Measurements from ENCODE around the genes ZNF845, ZNF813 and TFPT.

- PRO-cap = no peak
- RRBS = no CpG with 5 or more reads among the region's 20 CpGs
These were observed 18.4 kb downstream of the ZNF816 start for GRCh38 chr19:52944141-52944885.

GRCh38 chr19:53037050-53038211, 7.1 kb upstream of the ERVV-2 start:
- PRO-cap = no peak
- RRBS = no CpG with 5 or more reads among the region's 57 CpGs

- PRO-cap = no peak
- RRBS = no CpG with 5 or more reads among the region's 2 CpGs
These were observed 1.6 kb downstream of the ZNF160 start for GRCh38 chr19:53101579-53102001.

- PRO-cap = no peak
- RRBS = no CpG with 5 or more reads among the region's 5 CpGs
These were observed 9.3 kb downstream of the ZNF415 start for GRCh38 chr19:53123483-53123781.

DNA sequence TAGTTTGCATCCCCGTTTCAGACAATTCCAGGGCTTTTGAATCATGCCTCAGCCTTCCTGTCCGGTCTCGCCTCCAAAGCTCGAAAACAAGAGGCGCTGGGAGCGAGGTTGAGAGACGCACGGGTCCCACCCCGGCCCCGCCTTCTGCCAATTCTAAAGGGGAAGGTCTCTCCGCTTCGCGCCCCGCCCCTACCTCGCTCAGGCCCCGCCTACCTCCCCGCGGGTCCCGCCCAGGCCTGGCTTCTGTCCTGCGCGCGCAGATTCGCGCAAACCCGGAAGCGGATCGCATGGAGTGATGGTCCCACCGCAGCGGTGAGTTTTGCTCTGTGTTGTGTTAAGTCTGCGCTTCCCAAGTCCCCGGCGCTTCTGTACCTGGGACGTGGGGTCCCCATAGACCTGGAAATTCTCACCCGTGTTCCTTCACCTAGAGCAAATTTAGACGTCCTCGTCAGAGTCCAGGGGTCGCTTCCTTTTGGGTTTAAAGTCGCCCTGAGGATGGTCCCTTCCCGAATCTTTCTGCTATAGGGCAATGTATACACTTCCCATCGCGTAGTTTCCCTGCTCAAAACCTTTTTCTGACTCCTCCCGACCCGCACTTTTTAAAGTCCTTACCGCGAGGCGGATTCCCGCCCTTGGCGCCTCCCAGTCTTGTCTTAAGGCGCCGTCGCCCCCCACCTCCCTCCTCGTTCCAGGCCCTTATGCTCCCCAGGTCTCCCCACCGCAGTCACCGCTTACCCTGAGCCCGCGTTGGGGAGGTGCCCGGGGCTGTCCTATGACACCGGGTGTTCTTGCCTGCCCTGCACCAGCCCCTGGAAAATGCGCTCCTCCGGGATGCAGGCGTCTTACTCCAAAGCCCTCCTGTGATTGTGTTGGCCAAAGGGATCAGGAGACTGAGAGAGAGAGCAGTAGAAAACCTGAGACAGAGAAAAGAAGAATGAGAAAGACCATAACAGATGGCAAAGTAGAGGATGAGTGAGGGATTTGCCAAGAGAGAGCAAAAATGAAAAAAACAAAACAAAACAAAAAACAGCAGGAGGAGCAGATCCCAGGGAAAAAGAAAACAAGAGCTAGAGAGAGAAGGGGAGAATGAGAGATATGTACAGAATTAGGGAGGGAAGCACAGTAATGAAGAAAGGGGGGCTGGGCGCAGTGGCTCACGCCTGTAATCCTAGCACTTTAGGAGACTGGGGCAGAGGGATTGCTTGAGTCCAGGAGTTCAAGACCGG, at the start of gene ZNF845:
TSS of gene ZNF845 (plus strand) at position 269 of the 1,226 bp plus-strand sequence.
- PRO-cap = bidirectional peak, plus-strand start at position 269 of the sequence, minus-strand start at position 73 of the sequence
- RRBS = 2% methylated on average over 5 of the region's 64 CpGs

DNA sequence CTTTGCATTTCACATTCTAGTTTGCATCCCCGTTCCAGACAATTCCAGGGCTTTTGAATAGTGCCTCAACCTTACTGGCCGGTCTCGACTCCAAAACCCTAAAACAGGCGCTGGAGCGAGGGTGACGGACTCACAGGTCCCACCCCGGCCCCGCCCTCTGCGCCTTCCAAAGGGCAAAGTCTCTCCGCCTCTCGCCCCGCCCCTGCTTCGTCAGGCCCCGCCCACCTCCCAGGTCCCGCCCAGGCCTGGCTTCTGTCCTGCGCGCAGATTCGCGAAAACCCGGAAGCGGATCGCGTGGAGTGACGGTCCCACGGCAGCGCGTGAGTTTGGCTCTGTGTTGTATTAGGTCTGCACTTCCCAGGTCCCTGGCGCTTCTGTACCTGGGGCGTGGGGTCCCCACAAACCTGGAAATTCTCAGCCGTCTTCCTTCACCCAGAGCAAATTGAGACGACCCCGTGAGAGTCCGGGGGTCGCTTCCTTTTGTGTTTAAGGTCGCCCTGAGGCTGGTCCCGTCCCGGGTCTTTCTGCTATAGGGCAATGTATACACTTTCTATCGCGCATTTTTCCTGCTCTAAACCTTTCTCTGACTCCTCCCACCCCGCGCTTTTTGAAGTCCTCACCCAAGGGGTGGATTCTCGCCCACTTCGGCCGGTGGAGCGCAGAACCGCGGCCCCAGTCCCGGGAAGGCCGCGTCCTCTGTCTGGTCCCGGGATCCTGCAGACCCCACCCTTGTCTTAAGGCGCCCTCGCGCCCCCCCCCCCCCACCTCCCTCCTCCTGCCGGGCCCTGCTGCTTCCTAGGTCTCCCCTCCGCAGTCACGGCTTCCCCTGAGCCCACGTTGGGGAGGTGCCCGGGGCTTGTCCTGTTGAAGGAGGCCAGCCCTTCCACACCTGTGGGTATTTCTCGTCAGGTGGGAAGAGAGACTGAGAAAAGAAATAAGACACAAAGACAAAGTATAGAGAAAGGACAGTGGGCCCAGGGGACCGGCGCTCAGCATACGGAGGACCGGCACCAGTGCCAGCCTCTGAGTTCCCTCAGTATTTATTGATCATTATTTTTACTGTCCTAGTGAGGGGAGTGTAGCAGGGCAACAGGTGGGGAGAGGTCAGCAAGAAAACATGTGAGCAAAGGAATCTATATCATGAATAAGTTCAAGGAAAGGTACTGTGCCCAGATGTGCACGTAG, at the start of gene ZNF813:
TSS of gene ZNF813 (plus strand) at position 264 of the 1,185 bp plus-strand sequence.
- PRO-cap = bidirectional peak, plus-strand start at position 275 of the sequence, minus-strand start at position 109 of the sequence
- RRBS = 17% methylated on average over 8 of the region's 65 CpGs

- PRO-cap = no peak
- RRBS = no CpG with 5 or more reads among the region's 15 CpGs
These were observed 942 bp downstream of the ZNF331 start for GRCh38 chr19:53538894-53539279.

GRCh38 chr19:53539895-53540521, 2.1 kb downstream of the ZNF331 start:
- PRO-cap = no peak
- RRBS = no CpG with 5 or more reads among the region's 5 CpGs

GRCh38 chr19:53562949-53563263, 25.0 kb downstream of the ZNF331 start:
- PRO-cap = no peak
- RRBS = no CpG with 5 or more reads among the region's 7 CpGs

DNA sequence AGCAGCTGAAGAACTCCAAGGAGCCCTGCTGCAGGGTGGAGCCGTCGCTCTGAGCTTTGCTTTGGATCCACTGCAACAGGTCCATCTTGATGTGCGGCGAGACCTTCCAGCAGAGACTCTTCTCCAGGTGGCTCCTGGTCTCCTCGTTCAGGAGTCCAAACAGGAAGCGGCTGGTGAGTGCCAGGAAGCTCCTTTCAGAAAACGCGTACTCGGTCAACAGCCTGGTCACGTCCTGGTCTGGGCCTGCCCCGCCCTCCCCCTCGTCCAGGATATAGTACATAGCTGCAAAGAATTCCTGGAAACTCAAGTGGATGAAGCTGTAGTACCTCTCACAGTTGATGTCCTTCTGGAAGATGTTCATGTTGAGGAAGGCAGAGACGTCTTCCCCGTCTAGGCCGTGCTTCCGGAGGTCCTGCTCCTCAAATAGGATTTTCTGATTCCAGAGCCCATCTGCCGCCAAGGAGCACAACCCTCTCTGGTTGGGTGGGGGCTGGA, 14.3 kb downstream of the NLRP12 start:
- PRO-cap = no peak
- RRBS = no CpG with 5 or more reads among the region's 17 CpGs

DNA sequence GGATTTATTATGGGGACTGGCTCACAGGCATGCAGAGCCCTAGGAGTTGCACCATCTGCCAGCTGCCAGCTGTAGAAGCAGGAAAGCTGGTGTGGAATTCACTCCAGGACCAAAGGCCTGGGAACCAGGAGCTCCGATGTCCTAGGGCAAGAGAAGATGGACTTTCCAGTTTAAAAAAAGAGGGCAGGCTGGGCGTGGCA, 6.6 kb upstream of the NLRP12 start:
- PRO-cap = no peak
- RRBS = no CpG with 5 or more reads among the region's 2 CpGs

- PRO-cap = no peak
- RRBS = no CpG with 5 or more reads among the region's 17 CpGs
These were observed 3.5 kb upstream of the CACNG8 start for GRCh38 chr19:53959233-53959691.

DNA sequence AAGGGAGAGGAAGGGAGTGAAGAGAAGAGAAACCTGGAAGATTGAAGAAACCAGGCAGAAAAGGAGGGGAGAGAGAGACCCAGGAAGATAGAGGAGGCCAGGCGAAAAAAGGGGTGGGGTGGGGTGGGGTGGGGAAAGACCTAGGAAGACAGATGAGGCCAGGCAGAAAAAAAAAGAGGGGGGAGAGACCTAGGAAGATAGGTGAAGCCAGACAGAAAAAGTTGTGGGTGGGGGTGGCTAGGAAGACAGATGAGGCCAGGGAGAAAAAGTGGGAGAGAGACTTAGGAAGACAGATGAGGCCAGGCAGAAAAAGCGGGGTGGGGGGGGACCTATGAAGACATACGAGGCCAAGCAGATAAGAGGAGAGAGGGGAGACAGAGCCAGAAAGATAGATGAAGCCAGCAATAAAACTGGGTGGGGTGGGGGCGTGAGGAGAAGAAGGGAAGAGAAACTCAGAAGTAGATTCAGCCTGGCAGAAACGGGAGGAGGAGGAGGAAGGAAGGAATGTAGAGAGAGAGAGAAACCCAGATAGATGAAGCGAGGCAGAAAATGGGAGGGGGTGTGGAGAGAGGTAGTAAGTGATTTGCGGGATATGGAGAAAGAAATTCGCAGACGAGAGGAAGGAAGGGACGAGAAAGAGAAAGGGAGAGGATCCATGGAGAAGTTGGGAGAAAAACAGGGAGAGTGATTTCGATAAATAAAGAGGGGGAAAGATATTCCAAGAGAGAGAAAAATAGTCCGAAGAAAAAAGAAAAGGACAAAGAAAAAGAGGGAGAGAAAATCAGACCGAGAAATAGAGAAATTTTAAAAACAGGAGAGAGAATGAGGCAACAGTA, 12.3 kb upstream of the CACNG6 start:
- PRO-cap = no peak
- RRBS = no CpG with 5 or more reads among the region's 13 CpGs

- PRO-cap = no peak
- RRBS = no CpG with 5 or more reads among the region's 24 CpGs
These were observed 5.9 kb upstream of the CACNG6 start for GRCh38 chr19:53985196-53986184.

DNA sequence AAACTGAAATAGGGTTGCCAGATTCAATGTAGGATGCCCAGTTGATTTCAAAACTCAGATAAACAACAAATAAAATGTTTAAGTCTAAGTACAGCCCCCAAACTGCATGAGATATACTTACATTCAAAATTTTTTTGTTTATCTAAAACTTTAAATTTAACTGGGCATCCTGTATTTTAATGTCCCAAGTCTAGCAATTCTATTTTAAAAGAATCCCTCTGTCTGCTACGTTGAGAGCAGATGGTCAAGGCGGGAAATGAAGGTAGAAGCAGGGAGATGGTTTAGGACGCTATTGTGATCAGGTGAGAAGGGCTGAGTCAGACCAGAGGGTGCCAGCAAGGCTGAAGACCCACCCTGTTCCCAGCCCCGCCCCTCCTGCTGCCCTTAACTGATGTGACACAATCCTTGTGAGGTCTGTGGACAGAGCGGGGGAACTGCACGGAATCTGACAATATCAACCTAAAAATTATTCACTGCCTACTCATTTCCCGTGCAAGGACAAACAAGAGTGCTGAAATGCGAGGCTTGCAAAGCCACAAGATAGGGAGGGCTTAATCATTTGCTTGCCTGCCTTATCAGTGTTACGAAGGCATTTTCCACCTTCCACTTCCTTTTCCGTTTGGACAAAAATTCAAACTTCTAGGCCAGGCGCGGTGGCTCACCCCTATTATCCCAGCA, 28.6 kb downstream of the CACNG6 start:
- PRO-cap = no peak
- RRBS = no CpG with 5 or more reads among the region's 12 CpGs

GRCh38 chr19:54094603-54095002, 6.0 kb downstream of the OSCAR start:
- PRO-cap = no peak
- RRBS = no CpG with 5 or more reads among the region's 13 CpGs

GRCh38 chr19:54106453-54107154, 3.9 kb downstream of the NDUFA3 start:
- PRO-cap = no peak
- RRBS = no CpG with 5 or more reads among the region's 23 CpGs

DNA sequence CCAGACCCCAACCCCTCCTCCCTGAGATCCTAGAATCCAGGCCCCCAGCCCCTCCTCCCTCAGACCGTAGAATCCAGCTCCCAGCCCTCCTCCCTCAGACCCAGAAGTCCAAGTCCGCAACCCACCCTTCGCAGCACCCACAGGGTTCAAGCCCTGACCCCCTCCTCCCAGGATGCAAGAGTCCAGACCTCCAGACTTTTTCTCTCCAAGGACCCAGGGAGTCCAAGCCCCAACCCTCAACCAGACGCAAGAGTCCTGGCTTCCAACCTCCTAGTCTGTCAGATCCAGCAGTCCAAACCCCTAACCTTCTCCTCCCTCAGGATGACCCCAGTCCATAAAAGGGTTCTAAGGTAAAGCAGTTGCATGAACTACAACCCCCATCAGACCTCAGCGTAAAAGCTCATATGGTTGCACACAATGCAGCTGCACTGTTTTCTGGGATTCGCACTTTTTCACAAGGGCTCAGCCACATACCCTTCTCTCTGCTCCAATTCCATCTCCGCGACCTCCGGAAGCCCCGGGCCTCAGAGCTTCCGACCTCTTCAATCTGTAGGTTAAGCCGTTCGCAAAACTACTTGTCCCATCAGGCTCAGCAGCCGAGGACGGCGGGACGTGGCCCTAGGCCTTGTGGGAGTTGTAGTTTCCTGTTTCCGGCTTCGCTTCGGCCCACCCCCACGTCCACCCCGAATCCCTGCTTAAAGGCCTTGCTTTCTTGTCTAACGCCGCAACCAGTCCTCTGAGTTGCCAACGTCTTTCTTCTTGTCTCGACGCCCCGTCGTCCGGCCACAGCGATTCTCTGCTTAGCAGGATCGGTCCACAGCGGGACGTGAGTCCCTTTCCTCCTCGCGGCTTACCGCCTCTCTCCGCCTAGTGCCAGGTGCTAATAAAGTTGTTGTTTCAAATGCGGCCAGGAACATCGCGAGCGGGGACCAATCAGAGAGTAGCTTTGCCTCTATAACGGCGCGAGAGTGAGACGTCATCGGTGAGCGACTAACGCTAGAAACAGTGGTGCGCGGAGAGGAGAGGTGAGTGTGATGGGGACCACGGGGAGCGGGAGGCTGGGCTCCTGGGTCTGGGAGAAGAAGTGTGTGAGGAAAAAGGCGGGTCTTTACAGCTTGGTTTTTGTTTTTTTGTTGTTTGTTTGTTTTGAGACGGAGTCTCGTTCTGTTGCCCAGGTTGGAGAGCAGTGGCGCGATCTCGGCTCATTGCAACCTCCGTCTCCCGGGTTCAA, at the start of gene TFPT:
TSS of gene TFPT (minus strand) at position 885 of the 1,231 bp plus-strand sequence.
- PRO-cap = bidirectional peak, plus-strand start at position 647 of the sequence, minus-strand start at position 526 of the sequence; bidirectional peak, plus-strand start at position 999 of the sequence, minus-strand start at position 872 of the sequence
- RRBS = no CpG with 5 or more reads among the region's 61 CpGs

GRCh38 chr19:54160441-54160853, 926 bp upstream of the LENG1 start:
- PRO-cap = bidirectional peak, plus-strand start at chr19:54160540, minus-strand start at chr19:54160471
- RRBS = no CpG with 5 or more reads among the region's 20 CpGs

DNA sequence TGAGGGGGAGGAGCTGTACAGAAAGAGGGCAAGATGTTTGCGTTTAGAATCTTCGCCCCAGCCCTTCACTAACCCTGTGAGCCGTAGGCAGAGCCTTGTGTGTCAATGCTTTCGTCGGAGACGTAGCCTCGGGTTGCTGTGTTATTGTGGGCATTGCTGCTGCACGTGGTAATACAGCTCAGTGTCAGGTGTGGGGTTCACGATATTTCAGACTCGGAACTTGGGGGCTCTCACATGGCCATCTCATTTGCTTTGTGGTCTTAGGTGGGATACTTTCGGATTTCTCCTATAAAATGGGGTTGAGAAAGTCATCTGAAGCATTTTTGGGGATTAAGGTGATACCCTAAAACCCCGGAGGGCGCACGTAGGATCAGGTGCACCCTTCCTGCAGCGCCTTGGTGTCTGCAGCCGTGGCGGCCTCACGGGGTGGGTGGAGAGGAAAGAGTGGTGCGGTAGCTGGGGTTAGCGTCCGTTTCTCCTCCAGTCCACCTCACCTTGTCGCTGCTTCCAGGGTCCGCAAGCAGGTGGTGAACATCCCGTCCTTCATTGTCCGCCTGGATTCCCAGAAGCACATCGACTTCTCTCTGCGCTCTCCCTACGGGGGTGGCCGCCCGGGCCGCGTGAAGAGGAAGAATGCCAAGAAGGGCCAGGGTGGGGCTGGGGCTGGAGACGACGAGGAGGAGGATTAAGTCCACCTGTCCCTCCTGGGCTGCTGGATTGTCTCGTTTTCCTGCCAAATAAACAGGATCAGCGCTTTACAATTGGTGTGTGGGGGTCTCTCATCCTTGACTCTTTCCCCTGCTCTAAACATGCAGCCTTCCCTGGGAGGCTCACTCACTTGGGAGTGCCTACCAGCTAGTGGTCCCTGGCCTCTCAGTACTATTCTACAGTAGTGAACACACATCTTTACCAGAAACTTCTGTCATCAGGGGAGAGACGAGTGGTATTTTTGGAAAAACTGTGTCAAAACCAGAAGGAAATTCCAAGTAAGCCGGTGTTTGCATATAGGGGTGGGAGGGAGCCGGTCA, 6.5 kb downstream of the RPS9 start:
- PRO-cap = no peak
- RRBS = no CpG with 5 or more reads among the region's 39 CpGs